Hematopoietic multipotent progenitor cell (in vitro differentiated cells): ENCODE data around the genes PLXNC1, VEZT, CFAP54 and ANKS1B.

DNA sequence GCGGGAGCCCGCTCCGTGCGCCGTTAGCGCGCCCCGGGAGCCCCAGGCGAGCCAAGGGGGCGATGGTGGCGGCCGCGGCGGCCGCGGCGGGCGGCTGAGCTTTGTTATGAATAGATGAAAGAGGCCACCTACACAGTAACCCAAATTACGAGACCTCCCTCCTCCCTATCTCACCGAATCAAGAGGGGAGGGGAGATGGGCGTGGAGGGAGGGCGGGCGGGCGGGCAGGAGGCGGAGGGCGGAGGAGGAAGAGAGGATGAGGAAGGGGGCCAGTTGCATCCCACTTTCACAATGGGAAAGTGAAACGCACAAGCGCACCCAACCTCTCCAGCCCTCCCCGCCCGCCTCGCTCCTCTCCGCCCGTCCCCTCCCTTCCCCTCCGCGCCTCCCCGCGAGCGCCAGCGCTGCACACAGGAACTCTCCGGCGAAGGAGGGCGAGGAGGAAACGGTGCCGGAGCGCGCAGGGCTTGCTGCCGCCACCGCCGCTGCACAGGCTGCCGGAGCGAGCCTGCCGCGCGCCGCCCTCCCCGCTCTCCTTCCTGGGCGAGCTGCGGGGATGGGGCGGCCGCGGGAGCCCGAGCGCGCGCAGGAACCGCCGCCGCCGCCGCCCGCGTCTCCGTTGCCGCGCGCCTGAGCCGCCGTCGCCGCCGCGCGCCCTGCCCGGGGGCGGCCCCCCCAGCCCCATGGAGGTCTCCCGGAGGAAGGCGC lies at the start of gene PLXNC1:
PLXNC1 (plus strand) TSS at position 289 of the 708 bp plus-strand sequence.
- CAGE, long polyA plus RNA, result no peak

GRCh38 chr12:94152259-94152829 lies 4.0 kb downstream of the PLXNC1 start:
- CAGE, long polyA plus RNA, result no peak

- CAGE, long polyA plus RNA, result no peak
Measured at GRCh38 chr12:94707821-94708631, 57.7 kb upstream of the TMCC3 start.

DNA sequence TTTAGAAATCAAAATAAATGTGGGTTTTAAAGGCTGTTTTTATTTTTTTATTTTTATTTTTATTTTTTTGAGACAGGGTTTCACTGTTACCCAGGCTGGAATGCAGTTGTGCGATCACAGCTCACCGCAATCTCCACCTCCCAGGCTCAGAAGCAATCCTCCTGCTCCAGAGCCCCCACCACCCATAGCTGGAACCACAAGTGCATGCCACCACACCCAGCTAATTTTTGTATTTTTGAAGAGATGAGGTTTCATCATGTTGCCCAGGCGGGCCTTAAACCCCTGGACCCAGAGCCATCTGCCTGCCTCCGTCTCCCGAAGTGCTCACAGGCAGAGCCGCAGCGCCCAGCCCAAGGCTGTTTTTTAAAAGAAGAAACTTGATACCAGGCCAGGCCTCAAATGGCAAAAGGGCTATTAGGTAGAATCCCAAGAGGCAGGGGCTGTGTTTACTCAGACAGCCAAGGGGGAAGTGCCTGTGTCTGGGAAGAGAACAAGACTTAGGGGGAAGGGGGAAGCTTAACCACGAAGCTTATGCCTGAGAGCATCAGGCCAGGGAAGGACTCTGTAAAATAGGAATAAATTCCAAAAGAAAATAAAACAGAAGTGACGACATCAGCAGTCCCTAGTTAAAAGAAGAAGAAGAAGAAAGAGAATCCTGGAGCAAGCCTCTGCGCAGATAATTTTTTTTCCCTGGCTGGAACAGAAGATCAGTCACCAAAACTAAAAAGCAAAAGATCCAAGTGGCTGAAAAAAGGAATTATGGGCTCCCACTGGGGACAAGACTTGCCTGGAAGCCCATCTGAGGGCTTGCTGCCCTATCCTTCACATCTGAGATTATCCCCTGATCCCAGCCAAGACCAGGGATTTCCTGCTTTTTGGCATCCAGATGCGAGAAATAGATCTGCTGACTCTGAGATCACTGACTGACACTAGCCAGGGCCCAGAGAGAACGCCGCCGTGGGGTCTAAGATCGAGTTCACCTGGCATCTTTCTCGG lies 170.5 kb downstream of the NDUFA12 start:
- CAGE, long polyA plus RNA, result no peak

DNA sequence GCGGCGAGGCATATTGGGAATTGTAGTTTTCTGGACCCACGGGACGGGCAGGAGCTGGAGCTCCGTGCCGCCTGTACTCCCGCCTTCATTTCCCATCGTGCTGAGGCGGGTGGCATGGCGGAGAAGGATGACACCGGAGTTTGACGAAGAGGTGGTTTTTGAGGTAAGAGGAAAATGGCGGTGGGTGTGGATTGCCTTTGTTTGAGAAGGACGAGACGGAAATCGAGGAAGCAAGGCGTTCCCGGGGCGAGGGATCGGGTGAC lies at the start of gene VEZT:
VEZT (plus strand) TSS at position 84 of the 263 bp plus-strand sequence.
- CAGE, long polyA plus RNA, result no peak

DNA sequence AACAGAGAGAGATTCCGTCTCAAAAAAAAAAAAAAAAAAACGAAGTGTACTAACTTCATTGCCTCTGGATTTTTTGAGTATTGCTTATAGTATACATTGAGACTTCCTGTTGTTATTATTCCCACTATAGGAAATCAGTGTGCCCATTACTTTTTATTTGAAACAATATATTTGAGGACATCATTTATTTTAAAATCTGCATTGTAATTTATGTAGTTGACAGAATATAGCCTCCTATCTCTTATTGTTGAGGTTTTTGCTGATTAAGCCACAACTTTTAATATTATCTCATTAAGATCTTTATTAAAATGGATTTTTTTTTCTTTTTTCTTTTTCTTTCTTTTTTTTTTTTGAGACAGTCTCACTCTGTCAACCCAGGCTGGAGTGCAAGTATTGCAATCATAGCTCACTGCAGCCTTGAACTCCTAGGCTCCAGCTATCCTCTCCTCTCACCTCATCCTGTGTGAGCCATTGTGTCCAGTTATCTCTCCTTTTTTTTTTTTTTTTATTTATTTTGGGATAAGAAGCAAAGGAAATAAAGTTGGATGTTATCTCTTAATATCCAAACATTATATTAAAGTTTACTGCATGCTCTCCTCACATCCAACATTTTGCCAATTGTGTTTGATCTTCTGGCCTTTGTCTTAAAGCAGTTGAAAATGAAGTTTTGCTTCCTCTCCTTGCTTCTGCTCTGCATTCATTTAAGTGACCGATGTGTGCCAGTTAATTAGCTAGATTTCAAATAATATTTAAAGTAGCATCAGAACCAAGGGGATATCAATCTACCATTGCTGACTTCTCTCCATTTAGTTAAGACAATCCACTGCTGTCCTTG lies 12.7 kb downstream of the VEZT start:
- CAGE, long polyA plus RNA, result no peak

- CAGE, long polyA plus RNA, result no peak
Measured at GRCh38 chr12:95647006-95647270, 95.7 kb upstream of the USP44 start.

DNA sequence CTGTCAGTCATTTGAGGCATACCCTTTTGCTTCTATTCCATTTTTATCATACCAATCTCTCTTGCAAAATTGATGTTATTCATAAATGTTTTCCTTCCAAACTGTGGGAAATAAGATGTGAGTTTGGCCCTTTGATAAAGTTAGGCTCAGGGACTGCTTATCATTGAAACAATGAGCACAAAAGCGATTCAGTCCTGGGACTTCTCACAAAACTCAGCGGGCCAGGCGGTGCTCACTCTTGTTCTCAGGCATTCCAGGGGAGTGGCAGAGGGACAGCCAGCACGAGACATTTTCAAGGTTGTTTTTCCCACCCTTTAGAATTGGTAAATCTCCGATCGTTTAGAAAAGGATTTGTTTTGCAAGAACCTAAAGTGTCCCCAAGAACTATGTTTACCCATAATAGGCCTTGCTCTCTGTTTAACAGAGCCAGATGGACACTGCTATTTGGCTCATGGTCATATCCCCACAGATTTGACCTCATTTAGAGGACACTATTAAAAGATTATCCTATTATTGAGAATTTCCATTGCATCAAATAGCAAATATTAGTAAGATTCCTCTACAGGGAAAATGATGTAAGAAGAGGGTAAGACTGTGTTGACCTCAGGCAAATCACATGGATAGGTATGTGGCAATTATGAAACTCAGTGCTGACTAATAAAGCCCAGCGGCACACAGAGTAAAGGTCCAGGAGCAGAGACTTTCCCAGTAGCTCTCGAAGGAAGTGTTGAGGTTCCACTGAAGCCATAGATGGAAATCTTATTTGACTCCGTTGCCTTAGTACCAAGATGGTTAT lies 102.7 kb upstream of the USP44 start:
- CAGE, long polyA plus RNA, result no peak

GRCh38 chr12:95737820-95738742 lies 52.5 kb downstream of the NTN4 start:
- CAGE, long polyA plus RNA, result no peak

- CAGE, long polyA plus RNA, result no peak
Measured at GRCh38 chr12:95861020-95861507, 2.3 kb downstream of the SNRPF start.

DNA sequence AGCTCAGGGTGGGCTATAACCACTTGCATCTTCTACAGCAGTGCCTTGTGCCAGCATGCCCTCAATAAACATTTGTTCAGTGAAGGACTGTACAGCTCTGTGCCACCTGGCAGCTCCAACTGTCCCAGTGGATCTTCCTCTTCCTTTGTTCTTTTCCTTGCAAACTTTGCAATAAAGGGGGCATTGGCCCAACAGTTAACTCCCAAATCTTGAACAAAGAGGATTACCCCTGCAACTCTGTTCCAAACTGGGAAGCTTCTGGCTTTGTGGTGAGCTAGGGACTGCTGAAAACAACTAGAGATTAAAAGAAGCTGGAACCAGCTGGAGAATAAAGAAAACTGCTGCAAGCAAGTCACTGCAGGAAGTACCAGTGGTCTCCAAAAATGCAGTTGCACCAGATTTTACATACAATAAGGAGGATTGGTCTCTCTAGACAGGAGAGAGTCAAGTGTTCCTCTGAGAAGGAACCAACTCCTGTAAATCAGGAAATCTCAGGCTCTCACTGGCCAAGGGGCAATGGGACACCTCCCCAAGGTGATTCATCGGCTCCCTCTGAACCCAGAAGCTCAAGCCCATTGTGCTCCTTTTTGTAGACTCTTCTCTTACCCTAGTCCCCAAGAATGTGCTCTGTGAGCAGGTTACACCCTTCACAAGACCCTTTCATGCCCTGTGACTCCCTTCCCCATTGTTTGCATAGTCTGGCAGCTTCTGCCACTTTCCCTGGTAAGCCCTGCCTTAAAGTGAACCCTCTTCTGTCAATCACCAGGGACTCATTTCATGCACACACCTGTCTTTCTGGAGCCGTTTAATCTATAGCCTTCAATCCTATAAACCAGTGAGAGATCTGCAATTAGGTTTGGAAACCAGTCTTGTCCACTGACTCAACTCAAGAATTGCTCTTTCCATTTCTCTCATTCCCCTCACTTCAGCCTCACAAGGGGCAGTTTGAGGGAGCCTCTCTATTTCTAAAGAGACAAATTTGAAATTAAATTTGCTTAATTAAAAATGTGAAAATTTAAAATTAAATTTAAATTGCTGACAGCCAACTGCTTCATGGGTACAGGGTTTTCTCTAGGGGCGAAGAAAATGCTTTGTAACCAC lies 38.0 kb upstream of the LTA4H start:
- CAGE, long polyA plus RNA, result no peak

DNA sequence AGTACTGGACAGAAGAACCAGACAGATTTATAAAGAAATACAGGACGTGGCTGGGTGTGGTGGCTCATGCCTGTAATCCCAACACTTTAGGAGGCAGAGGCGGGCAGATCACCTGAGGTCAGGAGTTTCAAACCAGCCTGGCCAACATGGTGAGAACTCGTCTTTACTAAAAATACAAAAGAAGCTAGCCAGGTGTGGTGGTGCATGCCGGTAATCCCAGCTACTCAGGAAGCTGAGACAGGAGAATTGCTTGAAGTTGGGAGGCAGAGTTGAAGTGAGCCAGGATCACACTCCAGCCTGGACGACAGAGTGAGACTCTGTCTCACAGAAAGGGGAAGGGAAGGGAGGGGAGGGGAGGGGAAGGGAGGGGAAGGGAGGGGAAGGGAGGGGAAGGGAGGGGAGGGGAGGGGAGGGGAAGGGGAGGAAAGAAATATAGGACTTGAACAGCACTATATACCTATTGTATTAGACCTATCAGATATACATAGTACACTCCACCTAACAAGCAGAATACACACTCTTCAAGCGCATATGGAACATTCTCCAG lies 52.9 kb downstream of the CDK17 start:
- CAGE, long polyA plus RNA, result no peak

GRCh38 chr12:96489253-96490404 lies at the start of gene CFAP54:
CFAP54 (plus strand) TSS chr12:96489577.
- CAGE, long polyA plus RNA, result start-site peak on the plus strand at chr12:96489577-96489598, 23 reads

- CAGE, long polyA plus RNA, result no peak
Measured at GRCh38 chr12:97556134-97556933, 649.3 kb downstream of the NEDD1 start.

DNA sequence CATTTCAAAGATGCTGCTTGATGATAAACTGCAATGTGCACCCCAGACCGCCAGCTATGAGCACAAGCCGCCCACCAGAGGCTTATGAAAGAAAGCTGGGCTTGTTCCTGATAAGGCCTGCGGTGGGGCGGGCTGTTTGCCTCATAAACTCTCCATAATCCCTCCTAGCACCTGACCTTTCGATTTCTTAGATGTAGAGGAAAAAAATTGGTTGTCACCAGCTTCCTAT lies 759.3 kb upstream of the TMPO start:
- CAGE, long polyA plus RNA, result no peak

- CAGE, long polyA plus RNA, result no peak
Measured at GRCh38 chr12:98578344-98578800, 15.1 kb upstream of the SLC25A3 start.

DNA sequence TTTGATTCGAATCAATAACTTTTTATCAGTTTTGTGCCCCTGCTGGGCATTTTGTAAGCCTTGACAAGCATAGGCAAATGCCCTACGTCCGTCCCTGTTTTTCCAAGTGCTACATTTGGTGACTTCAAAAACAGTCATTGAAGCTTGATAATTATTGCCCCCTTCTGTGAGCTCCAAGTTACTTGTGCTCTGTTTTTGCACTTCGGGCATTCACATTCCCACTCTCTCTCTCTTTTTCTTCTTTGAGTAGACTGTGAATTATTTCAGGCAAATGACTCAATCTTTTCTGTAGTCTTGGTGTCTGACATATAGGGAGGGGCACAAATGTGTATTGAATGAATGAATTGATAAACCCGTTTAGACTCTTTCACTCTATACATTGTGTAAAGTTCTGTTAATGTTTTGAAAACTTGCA lies 1.2 kb downstream of the APAF1 start:
- CAGE, long polyA plus RNA, result no peak

DNA sequence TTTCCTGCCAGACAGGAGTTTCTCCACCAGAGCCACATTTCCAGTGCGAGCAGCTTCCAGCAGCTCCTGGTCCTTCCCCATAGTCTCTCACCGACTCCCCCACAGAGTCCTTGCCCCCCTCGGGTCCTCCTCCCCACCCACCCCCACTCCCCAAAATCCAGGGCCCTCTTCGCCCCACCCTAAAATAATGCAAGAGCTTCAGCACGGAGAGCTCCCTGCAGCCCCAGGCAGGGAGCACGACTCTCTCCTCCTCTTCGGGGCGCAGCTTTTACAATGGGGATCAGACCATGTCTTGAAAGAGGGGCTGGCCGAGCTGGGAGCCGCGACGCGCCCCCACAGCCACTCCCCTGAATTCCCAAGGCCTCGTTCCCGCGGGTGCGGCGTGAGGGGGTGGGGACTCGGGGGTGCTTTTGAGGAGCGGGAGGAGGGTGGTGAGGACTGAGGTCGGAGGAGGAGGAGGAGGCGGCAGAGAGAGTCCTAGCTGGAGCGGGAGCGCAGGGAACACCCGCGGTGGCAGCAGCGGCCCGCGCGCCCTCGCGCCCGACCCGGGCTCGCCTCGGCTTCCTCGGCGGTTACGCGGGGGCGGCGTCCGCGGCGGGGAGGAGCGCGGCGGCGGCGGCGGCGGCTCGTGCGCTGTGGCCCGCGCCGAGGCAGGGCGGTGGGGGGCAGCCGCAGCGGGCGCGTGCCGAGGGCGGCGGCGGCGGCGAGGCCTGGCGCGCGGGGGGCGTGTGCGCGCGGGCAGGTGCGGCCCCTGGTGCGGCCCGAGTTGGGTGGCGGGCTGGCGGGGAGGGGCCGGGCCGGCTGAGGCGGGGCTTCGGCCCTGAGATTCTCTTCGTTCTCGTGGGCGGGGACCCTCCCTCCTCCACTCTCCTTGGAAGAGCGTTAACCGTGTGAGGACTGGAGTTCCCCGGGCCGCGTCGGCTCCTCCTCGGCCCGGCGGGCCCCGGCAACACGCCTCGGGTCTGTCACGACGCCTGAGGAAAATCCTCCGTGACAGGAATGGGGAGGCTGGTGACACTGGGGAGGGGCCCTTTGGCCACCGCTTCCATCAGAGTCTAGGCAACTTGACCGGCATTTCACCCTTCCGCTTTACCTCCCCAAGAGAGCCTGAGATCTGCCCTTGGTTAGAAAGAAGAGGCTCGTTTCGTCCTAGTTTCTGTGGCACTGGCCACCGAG lies at the start of gene ANKS1B:
ANKS1B (minus strand) TSS at position 780 of the 1,176 bp plus-strand sequence.
- CAGE, long polyA plus RNA, result no peak

- CAGE, long polyA plus RNA, result no peak
Measured at GRCh38 chr12:100163794-100164460, 21.3 kb upstream of the BLTP3B start.

DNA sequence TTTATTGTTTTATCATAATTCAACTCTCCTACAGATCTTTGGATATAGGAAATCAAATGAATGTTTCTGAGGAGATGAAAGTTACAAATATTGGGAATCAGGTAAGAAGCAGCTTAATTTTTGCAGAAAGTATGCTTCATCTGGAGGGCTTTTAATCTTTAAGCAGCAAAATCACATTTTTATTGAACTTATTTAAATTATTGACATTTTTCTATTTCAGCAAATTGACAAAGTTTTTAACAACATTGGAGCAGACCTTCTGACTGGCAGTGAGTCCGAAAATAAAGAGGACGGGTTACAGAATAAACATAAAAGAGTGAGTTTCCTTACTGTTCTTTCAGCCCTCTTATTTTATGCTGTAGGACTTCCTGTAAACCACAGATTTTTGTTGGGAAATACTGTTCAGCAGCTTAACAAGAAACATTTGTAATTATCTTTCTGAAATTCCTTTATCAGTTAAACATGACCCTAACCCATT lies 21.2 kb upstream of the SLC17A8 start:
- CAGE, long polyA plus RNA, result no peak